Smooth muscle cell (in vitro differentiated cells): ENCODE results near the genes MBD3L2B, ZNF358 and CD209.

GRCh38 chr19:6717665-6718846 lies 2.4 kb downstream of the C3 start:
- RAMPAGE, long total RNA: no peak

GRCh38 chr19:6725434-6725935 lies 5.0 kb upstream of the C3 start:
- RAMPAGE, long total RNA: no peak

GRCh38 chr19:6730088-6731119 lies 7.0 kb downstream of the GPR108 start:
- RAMPAGE, long total RNA: no peak

DNA sequence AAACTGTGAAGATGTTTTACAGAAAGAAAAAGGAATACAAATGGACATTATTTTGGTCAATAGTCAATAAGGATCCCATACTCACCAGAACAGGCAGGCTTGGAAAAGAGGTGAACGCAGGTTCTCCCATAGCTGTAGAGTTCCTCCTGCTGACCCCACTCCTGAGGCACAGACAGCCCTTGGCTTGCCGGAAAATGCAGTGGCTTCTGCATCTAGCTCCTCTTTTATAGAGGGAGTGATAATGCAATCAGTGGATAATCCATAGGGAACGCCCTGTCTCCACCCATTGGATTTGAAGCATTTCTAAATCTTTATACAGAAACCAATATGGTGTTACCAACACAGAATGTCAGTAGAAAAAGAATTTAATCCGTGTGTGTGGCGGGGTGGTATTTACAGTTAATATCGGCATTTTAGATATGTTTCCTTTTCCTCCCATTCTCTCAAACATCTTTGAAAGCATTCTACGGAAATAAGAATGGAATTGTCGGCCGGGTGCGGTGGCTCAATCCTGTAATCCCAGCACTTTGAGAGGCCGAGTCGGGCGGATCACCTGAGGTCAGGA lies at the start of gene MBD3L2B:
Gene MBD3L2B (minus strand): TSS at position 164 of the 565 bp plus-strand sequence.
- RAMPAGE, long total RNA: no peak

DNA sequence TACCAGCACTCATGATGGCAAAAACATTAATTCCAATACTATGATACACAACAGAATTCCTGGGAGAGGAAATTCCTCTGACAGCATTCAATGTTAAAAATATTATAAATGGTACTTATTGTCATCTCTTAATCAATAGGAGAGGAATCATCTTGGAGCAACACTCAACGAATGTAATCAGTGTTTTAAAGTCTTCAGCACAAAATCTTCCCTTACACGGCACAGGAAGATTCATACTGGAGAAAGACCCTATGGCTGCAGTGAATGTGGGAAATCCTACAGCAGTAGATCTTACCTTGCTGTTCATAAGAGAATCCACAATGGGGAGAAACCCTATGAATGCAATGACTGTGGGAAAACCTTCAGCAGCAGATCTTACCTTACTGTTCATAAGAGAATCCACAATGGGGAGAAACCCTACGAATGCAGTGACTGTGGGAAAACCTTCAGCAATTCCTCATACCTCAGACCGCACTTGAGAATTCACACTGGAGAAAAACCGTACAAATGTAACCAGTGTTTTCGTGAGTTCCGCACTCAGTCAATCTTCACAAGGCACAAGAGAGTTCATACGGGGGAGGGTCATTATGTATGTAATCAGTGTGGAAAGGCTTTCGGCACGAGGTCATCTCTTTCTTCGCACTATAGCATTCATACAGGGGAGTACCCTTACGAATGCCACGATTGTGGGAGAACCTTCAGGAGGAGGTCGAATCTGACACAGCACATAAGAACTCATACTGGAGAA lies 13.4 kb downstream of the ZNF557 start:
- RAMPAGE, long total RNA: no peak

- RAMPAGE, long total RNA: no peak
Observed at GRCh38 chr19:7125173-7125688, 55.7 kb downstream of the ZNF557 start.

- RAMPAGE, long total RNA: no peak
Observed at GRCh38 chr19:7181581-7182041, 112.1 kb downstream of the ZNF557 start.

- RAMPAGE, long total RNA: no peak
Observed at GRCh38 chr19:7197714-7198675, 96.2 kb downstream of the INSR start.

DNA sequence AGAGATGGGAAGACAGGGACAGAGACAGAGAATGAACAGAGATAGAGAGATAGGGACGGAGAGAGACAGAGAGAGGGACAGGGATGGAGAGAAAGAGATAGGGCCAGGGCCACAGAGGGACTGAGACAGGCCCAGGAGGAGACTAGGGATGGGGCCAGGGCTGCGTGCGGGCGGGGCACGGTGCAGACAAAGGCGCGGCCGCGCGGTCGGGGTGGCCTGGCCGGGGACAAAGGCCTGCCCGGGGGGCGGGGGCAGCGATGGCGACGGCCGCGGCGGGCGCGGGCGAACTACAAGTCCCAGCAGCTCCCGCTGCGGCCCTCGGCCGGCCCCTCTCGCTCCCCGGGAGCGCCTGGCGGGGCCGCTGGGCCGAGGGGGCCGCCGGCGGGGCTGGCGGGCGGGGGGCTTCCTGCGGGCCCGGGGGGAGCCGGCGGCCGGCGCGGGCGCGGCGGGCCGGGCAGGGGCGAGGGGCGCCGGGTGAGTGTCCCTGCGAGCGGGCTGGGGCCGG lies at the start of gene ZNF358:
Gene ZNF358 (plus strand): TSS at position 328 of the 505 bp plus-strand sequence.
- RAMPAGE, long total RNA: no peak

GRCh38 chr19:7536083-7536822 lies 736 bp downstream of the PNPLA6 start:
- RAMPAGE, long total RNA: no peak

GRCh38 chr19:7545825-7546282 lies 10.3 kb downstream of the PNPLA6 start:
- RAMPAGE, long total RNA: no peak

DNA sequence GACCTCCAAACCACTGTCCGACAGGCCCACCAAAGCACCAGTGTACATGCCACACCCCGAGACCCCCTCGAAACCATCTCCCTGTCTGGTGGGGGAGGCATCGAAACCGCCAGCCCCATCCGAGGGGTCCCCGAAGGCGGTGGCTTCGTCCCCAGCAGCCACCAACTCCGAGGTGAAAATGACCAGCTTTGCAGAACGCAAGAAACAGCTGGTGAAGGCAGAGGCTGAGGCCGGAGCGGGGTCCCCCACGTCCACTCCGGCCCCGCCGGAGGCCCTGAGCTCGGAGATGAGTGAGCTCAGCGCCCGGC lies 16.3 kb downstream of the CAMSAP3 start:
- RAMPAGE, long total RNA: no peak

DNA sequence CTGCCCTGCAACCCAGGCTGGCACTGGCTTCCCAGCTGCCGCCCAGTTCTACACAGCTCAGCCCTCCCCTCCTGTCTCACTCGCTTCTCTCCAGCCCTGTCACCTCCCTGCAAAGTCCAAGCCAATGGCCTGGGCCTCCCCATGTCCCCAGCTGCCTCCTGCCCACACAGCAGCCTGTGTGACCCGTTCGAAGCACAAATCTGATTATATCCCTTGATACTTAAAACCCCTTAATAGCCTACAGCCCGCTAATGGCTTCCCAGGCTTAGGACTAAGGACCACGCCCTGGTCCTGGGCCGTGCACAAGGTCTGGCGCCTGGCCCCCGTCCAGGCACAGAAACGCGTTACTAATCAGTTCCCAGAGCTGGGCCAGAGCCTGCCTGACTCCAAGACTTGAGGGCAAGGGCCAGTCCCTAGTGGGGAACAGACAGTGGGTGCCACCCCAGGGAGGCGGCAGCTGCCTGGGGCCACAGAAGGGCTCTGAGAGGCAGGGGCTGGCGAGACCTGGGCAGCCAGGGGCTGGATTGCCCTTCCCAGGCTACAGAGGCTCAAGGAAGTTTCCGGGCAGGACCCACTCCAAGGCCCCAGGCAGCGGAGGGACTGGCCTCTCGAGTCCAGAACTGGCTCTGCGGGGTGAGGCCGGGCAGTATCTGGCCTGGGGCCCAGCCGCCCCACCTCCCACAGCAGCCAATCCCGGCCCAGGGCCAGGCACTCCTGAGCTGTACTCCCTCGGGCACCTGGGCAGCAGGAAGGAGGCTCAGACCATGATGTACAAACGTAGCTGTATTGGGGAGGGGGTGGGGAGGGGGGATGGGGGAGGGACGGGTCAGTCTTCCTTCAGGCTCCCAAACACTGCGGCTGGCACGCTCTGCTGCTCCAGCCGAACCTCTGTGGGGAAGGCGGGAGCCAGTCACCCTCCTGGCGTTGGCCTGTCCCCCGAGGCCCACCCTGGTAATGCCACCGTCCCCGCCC lies 10.3 kb downstream of the XAB2 start:
- RAMPAGE, long total RNA: no peak

GRCh38 chr19:7677646-7678740 lies 1.1 kb downstream of the MCEMP1 start:
- RAMPAGE, long total RNA: no peak

GRCh38 chr19:7685544-7686030 lies 5.0 kb downstream of the TRAPPC5 start:
- RAMPAGE, long total RNA: no peak

DNA sequence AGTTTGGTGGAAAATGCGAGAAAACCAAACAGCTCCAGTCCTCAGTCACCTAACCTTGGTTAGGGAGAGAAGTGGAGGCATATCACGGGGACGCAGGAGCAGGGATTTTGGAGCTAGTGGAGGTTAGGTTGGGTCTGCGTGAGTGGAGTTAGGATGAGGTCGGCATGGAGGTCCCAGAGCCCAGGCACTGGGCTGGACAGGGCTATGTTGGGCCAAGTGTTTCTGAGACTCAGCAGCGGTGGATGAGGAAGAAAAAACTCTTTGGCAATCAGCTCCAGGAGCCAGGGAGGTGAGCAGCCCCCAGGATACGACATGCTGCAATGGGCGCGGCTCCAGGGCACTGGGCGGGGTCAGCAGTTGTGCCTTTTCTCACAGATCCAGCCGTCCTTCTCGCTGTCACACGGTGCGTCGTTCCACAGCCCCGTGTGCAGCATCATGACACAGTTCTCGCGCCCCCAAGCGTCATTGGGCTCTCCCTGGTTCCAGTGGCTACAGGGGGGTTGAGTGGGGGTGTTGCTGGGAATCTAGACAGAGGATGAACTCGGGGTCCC lies 2.8 kb downstream of the CLEC4G start:
- RAMPAGE, long total RNA: no peak

DNA sequence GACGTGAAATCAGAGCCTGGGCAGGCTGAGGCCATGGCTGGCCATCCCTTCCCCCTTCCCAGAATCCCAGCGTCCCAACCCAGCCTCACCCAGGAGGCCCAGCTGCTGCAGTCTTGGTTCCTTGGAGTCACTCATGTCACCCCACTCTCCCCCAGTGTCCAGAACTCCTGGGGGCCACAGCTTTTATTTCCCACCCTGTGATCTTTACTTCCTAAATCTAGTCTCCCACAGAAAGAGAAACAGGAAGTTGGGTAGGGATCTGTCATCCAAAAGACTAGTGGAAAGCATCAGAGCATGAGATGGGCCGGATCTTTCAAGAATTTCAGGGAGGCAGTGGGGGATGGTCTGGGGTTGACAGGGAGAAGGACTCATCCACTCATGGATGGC lies at the start of gene CD209:
Gene CD209 (minus strand): TSS at position 158 of the 387 bp plus-strand sequence.
- RAMPAGE, long total RNA: no peak

GRCh38 chr19:7784055-7784386 lies 21.0 kb downstream of the CLEC4M start:
- RAMPAGE, long total RNA: no peak

- RAMPAGE, long total RNA: no peak
Observed at GRCh38 chr19:7852790-7853846, 21.1 kb downstream of the PRR36 start.

- RAMPAGE, long total RNA: no peak
Observed at GRCh38 chr19:7922015-7922563, 2.0 kb downstream of the SNAPC2 start.